Esophagus squamous epithelium (tissue), 4 donors: ENCODE data around the gene PRODH.

DNA sequence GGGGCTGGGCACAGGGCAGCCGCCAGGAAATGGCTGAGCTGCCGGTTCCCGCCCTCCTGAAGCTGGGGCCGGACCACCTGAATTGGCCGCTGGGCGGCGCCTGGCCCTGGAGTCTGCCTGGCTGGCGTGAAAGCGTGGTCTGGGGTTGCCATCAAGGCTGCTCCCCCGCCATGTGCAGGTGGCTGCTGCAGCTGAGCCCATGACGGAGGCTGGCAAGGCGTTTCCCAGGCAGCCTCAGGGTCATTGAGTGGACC lies 85.8 kb downstream of the POTEH start:
- PRO-cap, result no peak
- RAMPAGE, long total RNA, 4 experiments, result no peak in any of the 4 experiments

GRCh38 chr22:17007707-17008145 lies 296 bp downstream of the GAB4 start:
- PRO-cap, result no peak
- RAMPAGE, long total RNA, 4 experiments, result no peak in any of the 4 experiments

DNA sequence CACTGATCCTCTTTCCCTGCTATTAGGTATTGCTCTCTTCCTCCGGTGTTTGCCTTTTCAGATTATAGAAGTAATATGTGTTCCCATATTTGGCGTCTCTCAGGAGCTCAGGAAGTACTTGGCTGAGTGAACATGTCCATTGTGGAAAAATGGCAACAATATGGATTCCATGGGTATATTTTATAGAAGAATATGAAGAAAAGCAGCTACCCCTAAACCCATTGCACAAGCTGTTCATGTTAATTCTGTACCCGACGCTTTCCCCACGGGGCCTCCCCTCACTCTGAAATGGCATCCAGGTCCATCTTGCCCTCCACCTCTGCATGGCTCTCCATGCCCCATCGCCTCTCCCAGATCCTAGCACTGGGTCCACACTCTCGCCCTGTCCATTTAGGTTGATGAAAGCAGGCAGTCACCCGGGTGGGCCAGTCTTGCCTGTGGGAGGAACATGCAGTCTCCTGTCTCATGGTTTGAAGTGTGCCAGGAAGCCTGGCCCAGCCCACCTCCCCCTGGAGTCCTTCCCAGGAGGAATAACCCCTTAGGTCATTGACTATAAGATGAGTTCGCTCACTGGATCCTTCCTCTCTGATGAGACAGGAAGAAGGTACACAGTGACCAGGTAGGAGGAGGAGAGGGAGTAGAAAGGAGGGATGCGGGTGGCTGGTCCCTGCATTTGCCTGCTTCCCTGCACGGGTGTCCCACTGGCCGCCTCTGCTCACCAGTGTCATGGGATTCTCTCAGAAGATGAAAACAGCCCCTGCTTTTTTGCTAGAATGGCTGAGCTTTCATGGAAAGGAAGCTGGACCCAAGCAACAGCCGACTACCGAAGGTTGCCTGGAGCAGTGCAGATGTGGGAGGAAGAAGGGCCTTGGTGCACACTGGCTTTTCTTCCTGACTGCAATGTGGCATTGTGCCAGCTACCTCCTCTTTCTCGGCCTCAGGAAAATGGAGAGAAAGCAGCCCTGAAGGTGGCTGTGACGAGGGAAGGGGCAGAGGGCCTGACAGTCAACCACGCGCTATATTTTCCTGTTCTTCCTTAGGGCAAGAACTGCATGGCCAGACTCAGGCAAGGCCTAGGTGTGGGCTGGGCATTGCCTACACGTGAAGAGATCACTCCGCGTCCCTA lies 6.8 kb downstream of the TMEM121B start:
- PRO-cap, result no peak
- RAMPAGE, long total RNA, 4 experiments, result no peak in any of the 4 experiments

GRCh38 chr22:17172213-17172802 lies 13.2 kb upstream of the HDHD5 start:
- PRO-cap, result no peak
- RAMPAGE, long total RNA, 4 experiments, result no peak in any of the 4 experiments

- PRO-cap, result no peak
- RAMPAGE, long total RNA, 4 experiments, result no peak in any of the 4 experiments
Measured at GRCh38 chr22:17228632-17229402, 9.6 kb upstream of the ADA2 start.

DNA sequence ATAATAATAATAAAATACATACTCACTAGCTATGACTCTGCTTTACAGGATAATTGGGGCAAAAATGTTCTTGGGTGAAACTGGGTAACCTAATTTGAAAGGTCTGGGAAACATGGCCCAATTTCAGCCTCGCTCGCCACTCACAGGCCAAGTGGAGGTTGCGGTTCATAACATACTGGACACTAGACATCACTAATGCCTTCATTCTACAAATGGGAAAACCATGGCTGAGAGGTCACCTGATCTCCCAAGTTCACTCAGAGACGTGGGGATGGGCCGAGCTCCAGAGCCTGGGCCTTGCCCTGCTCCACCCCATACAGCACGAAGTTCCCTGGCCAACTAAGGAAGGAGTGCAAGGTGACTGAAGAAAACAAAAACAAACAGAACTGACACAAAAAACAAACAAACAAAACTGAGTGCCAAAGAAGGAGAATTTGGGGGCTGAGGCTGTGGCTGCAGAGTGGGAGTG lies 46.4 kb upstream of the ADA2 start:
- PRO-cap, result no peak
- RAMPAGE, long total RNA, 4 experiments, result no peak in any of the 4 experiments

DNA sequence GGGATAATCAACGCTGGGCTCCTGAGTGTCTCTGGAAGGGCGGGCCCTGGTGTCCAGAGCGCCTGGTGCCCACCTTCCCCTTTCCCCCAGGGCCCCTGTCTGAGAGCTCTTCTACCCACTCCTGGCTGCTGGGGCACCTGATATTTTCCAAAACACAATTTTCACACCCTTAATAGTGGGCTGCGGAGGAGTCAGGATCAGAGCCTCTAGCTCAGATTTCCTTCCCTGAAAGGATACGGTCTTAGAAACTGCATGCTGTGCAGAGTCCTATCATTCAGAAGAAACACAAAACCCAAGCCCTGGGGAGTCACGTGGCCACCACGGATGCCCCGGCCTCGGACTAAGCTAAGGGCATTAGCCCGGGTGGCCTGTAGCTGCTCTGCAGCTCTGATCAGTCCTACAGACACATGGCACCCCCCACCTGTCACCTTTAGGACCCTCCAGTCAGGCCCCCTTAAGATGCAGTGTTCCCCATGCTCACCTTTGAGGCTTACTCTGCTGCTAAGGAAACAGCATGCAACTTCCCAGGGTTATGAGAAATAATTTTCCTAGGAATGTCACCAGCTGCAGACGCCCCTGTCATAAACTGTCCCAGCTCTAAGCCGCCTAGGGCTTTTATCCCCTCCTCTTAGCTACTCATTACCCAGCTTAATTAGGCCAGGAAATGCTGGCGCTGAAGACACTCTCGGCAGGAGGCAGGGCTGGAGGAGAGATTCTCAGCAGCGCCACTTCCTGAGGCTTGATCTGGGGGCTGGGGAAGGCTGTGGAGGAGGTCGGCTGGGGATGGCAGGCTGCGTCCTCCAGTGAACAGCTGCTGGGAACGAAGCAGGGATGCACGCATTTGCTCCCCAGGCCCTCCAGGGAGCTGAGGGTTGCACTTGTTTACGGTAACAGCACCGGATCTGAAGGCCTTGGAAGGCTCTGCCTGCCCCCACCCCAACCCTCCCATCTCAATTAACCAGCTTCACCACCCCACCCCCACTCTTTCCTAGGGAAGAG lies 47.1 kb upstream of the ADA2 start:
- PRO-cap, result no peak
- RAMPAGE, long total RNA, 4 experiments, result no peak in any of the 4 experiments

DNA sequence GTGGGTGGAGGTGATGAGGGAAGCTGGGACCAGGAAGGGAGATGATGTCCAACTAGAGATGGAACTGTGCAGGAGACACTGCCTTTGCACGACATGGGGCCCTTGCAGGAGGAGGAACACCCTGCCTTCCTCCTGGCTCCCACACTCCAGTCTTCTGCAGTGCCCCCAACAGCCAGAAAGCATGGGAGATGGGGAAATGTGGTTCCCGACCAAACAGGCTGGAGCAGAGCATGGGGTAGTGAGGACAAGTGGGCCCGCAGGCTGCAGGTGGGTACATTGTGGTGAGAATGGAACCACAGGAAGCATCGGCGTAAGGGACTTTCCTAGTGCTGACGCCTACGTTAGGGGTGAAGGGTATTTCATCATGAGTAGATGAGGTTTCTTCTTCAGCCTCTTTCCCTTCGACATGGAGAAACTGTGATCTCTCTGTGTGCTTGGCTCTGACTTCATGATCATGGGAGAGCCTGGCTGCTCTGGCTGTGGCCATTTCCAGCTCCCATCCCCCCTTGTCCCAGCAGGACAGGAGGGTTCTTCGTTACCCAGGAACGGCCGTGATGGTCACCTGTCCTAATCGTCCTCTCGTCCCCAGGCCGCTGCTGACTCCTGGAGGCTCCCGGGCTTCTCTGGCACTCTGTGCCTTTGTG lies 65.4 kb upstream of the CECR2 start:
- PRO-cap, result no peak
- RAMPAGE, long total RNA, 4 experiments, result no peak in any of the 4 experiments

DNA sequence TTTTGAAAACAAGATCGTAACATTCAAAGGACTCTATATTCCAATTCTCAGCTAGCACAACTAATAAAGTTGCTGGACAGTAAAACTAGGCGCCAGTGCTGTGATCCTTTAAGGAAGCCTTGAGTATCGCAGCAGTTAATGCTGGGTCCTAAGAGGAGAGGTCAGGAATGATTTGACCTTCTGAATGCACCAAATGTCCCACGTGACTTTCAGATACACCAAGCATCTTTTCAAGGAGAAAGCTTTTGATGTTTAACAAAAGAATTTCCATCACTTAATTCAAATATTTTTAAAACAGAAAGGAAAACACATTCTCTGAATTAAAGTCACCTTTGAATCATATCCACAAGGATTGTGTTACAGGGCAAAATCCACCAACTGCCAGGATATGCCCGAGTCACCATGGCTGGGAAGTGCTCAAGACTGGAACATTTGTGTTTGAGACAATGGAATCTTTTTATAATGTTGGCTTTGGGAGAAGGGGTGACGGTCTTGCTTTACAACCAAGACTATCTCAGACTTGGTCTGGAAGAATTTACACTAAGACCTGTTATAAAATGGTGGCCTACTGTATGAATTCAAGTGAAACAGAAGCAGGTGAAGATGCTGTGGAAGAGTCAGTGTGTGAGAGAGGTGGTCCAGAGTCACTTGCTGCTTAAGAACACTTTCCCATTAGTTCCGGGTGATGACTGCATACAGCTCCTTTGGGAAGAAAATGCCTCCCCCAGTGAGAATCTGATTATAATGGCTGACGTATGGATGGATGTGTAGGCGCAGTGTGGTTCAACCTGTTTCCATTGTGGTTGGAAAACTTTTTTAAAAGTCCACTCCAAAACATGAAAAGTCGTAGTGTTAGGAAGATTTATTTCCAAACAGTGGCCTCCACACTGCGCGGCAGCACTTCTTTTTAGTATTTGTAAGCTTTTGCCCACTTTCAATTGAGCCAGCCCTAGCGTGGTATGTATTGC lies 40.7 kb downstream of the BID start:
- PRO-cap, result no peak
- RAMPAGE, long total RNA, 4 experiments, result no peak in any of the 4 experiments

DNA sequence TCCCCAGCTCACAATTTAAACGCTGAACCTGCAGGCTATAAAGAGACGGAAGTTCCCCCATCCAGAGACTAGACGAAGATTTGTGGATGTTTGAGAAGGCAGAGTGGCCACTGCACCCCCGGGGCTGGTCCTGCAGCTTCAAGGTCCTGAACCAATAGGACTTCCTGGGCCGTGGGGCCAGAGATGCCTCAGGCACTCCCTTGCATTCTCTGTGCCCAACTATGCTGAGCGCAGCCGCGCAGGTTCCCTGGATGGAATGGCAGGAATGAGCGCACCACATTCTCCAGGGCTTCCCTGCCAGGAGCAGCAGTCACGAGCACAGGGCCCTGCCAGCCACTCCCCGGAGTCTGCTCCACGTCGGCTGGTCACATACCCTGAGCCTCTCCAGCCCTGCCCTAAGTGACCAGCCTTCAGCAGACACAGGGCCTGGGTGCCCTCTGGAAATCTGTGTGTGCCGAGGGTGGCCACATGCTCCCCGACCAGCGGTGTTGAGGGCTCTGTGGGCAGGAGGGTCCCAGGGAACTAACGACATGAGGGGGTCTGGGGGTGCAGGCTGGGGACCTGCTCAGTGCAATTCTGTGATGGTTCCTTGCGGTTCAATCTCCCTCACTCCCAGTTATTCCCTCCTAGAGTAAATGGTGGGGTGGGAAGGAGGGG lies 33.8 kb upstream of the BID start:
- PRO-cap, result no peak
- RAMPAGE, long total RNA, 4 experiments, result no peak in any of the 4 experiments

DNA sequence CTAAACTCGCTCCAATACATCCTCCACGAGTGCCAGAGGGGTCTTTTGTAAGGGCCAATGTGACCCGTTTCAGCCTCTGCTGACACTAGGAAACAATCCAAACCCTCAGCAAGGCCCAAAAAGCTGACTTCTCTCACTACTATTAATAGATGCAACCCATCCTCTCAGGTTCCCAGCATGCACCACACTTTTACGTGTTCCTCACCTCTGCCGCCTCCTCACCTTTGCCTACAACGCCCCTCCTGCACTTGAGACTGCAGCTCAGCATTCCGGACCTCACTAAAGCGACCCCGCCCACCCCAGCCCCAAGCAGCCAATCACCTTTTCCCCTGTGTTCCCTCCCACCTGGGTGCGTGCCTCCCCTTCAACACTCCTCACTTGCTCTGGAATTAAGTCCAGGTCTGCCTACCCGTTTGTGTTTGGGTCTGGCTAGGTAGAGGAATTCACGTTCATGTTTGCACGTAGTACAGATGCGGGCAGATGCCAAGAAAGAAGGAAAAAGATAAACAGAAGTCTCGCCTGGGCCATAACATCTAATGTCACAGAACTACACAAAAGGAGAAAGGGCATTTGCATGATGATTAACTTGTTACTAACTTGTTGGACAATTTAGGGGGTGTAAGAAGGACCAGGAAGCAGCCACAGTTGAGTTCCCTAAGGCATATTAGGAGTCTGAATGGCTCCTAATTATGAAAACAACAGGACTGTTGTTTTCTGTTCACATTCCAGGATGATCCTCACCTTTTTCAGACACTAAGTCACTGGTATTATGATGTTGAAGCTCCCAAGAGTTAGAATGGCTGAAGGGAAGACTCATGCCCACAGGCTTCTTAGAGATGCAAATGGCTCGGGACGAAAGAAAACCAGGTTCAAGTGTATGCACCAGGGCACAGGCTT lies 102.3 kb downstream of the MICAL3 start:
- PRO-cap, result no peak
- RAMPAGE, long total RNA, 4 experiments, result no peak in any of the 4 experiments

DNA sequence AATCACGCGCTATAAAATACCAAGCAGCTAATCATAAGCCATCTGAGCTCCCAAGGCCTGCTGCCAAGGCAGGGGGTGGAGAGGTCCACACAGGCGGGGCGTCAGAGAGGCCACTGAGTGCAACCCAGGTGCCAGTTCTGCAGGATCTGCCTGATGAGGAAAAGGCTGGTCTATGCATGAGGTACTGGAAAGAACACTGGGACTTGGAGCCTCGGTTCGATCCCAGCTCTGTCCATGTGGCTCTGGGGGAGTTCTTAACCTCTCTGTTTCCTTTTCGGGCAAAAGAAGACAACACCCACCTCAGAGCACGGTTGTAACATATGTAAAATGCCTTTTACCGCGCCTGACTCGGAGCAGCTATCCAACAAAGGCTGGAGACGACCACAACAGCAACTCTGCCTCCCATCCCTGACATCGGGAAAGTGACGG lies 71.7 kb downstream of the MICAL3 start:
- PRO-cap, result no peak
- RAMPAGE, long total RNA, 4 experiments, result no peak in any of the 4 experiments

GRCh38 chr22:17963792-17964812 lies 60.3 kb downstream of the MICAL3 start:
- PRO-cap, result no peak
- RAMPAGE, long total RNA, 4 experiments, result no peak in any of the 4 experiments

DNA sequence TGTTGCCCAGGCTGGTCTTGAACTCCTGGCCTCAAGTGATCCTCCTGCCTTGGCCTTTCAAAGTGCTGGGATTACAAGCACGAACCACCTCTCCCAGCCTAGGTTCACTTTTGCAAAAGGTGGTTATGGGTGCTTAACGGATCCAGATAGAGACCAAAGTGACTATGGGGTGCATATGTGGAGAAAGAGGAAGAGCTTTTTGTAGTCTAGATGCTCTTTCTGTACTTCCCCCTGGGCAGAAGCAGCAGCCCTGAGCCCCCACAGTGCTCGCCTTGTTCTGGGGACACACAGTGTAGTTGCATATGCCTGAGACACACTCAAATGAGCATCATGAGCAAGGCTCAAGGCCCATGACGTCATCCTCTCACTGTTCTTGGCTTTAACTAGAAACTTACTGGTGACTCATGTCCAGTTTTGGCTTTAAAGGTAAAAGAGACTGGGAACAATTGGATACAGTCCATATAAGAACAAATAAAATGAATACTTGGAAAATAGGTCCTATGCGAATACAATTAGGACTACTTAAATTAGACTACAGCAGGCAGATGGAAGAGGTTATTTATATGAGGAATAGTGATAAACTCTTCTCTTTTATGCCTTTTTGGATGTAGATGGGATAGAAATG lies 20.2 kb upstream of the PEX26 start:
- PRO-cap, result unidirectional peak, minus-strand start at position 274 of the sequence; unidirectional peak, minus-strand start at position 313 of the sequence
- RAMPAGE, long total RNA, 4 experiments, result no peak in any of the 4 experiments

- PRO-cap, result unidirectional peak, minus-strand start at chr22:18066355
- RAMPAGE, long total RNA, 4 experiments, result no peak in any of the 4 experiments
Measured at GRCh38 chr22:18066182-18066865, 11.5 kb upstream of the PEX26 start.

GRCh38 chr22:18070570-18071280 lies 7.1 kb upstream of the PEX26 start:
- PRO-cap, result no peak
- RAMPAGE, long total RNA, 4 experiments, result no peak in any of the 4 experiments

- PRO-cap, result no peak
- RAMPAGE, long total RNA, 4 experiments, result no peak in any of the 4 experiments
Measured at GRCh38 chr22:18528521-18529412, 1.2 kb downstream of the TMEM191B start.

- PRO-cap, result no peak
- RAMPAGE, long total RNA, 4 experiments, result no peak in any of the 4 experiments
Measured at GRCh38 chr22:18577924-18578300, 33.8 kb downstream of the RIMBP3 start.

DNA sequence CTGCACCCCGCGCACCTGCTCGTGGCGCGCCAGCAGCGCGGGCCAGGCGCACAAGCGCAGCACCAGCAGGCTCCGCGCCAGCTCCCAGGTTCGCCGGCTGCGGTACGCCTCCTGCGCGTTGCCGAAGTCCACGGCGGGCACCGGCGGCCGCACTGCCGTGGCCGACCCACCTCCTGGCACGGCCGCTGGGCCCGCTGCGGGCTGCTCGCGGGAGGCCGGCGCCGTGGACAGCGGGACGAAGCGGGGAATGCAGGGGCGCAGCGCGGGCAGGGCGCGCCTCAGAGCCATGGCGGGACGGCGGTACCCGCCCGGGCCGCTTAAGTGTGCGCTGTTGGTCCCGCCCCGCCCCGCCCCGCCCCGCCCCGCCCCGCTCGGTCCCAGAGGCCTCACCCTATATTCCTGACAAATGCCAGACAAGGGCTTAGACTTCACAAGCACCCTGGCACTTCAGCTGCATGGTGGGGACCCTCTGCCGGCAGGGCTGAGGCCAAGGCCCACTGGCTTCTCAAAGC lies at the start of gene PRODH:
TSS of gene PRODH (minus strand) at position 294 of the 512 bp plus-strand sequence.
- PRO-cap, result no peak
- RAMPAGE, long total RNA, 4 experiments, result no peak in any of the 4 experiments

DNA sequence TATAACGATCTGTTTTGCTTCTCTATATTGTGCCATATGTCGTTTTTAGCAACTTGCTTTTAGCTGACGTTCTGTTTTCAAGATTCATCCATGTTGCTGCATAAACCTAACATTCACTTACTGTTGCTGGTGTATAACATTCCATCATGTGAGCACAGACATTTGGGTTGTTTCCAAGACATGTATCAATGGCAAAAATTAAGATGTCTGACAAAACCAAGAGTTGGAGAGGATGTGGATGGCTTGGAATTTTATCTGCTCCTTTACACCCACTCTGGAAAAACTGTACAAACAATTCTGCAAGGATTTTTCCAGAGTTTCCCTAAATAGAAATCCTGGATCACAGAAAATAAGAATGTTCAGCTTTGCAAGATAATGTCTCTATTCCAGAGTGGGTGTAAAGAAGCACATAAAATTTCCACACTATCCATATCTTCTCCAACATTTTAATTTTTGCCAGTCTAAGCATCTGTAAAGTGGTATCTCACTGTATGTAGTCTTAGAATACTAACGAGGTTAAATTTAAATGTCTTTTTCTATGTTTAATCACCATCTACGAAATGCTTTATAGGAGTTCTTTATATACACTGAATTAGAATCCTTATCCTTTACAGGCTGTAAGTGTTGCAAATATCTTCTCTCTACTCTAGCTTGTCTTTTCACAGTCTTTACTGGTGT lies 40.7 kb downstream of the DGCR2 start:
- PRO-cap, result no peak
- RAMPAGE, long total RNA, 4 experiments, result no peak in any of the 4 experiments